Choroid plexus epithelial cell (primary cell): ENCODE measurements around a stretch of chr10.

GRCh38 chr10:82358660-82359171 lies 483.7 kb downstream of the NRG3 start:
- RRBS = 76% methylated on average over 3 of the region's 17 CpGs

DNA sequence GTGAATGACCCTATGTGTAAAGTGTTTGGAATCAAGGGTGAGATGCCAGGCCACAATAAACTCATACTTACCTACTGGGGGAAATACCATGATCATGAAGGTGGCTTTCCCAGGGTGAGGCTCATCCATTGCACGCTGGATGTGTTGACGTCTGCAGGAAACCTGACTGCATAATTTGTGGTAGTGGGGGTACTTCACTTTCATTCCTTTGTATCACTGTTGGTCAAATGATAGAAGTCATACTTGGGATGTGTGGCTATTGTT lies 136.1 kb upstream of the GHITM start:
- RRBS = no CpG with 5 or more reads among the region's 2 CpGs

GRCh38 chr10:84158888-84159424 lies 14.6 kb upstream of the GPR15LG start:
- RRBS = 100% methylated on average over 1 of the region's 8 CpGs

- RRBS = no CpG with 5 or more reads among the region's 21 CpGs
Measured at GRCh38 chr10:84327920-84328449, 404 bp upstream of the CCSER2 start.

DNA sequence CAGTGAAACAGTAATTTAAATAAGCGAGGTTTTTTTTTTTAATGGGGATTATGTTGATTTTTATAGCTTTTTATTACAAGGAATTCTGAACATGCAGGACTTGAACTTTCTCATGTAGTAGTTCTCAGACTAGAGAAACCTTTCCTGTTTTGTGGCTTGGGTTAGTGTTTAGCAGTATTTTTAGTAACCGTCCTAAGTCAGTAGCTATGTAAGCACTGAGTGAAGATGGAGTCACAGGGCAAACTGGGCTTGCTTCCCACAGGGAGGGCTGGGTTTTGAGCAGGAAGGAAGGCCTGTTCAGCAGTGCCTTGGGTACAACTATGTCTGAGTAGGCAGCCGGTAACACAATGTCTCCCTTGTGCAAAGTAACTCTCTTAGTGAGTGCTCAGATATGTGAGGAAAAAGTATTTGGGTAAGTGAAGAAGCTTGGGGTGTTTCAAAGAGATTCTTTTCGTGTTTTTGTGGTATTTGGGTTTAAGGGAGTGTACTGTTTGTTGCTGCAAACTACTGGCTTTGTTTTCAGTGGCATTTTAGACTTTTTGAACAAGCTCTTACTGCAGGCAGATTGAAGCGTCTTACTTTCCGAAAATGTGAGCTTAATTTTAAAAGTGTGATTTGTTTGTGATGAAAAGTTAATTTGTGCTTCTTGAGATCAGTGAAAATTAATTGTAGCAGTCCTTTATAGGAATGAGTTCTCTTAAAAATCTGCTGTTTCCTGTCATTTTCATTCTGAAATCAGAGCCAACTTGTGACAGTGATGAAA lies 96.4 kb downstream of the CCSER2 start:
- RRBS = no CpG with 5 or more reads among the region's 6 CpGs

DNA sequence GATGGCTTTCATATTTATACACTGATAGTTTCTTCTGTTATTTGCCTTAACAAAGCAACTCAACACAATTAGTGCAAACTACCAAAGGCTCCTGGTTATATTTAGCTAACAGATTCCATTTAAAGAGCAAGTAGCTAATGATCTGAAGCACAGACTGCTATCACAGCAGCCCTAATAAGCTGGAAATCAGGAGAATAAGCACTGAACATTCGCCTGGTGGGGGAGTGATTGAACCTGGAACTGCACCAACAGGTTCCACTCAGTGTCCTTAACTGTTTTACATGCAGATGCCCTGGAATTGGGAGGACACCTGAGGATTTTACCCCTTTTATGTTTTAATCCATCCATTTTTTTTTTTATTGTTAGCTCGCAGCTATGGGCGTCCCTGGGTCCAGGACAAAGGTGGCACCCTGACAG lies 509.1 kb downstream of the CCSER2 start:
- RRBS = no CpG with 5 or more reads among the region's 3 CpGs

- RRBS = 80% methylated on average over 3 of the region's 11 CpGs
Measured at GRCh38 chr10:86678988-86679638, 10.8 kb downstream of the LDB3 start.

- RRBS = no CpG with 5 or more reads among the region's 8 CpGs
Measured at GRCh38 chr10:86744050-86744969, 12.1 kb upstream of the BMPR1A start.

- RRBS = 1% methylated on average over 41 of the region's 78 CpGs
Measured at GRCh38 chr10:86755367-86756383, 744 bp upstream of the BMPR1A start.

GRCh38 chr10:86942247-86943024 lies 15.0 kb downstream of the MMRN2 start:
- RRBS = 19% methylated on average over 17 of the region's 67 CpGs

DNA sequence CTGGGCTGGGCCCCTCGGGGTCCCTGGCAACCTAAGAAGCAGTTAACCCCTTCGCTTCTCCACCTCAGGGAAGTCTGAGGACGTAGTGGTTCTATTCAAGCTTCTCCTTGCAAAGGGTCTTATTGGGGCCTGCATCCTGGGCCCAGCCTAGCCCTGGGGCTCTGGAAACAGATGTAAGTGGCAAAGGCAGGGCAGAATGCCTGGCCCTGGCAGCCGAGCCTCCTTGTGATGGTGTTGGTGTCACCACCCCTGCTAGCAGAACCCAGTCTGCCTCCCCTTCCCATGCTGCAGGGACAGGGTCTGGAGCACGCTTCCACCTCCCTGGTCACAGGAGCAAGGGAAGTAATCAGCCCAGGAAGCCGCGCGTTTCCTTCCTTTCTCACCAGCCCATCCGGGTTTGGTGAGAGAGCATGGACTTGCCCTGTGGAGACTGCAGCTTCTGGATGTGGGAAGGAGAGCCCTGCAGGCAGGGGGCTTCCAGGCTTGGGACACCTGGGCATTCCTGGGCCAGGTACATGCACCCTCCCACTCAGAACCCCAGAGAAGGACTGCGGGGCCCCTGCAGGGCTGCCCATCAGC lies 2.0 kb downstream of the MMRN2 start:
- RRBS = no CpG with 5 or more reads among the region's 10 CpGs

DNA sequence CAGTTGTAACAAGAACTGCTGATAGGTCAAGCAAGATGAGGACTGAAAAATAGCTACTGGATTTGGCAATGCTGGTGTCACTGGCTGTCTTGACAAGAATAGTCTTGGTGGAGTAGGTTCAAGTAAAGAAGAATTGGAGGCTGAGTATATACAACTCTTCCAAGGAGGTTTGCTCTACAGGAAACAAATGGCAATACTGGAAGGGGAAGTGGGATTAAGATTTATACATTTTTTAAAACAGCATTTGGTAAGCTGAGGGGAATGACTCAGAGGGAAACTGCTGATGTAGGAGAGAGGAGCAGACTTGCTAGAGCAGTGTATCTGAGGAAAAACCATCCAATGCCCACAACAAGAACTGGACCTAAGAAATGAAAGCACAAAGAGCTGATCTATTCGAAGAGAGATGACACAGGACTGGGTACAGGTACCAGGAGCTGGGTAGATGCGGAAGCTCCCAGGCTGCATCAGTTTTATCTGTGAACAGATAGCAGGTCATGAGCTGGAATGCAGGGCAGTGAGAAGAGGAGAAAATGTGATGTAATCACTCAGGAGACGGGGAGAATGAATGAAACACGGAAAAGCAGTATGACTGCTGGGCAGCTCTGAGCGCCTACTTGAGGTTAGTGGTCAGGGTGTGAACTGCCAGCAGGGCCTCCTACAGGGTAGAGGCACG lies 34.5 kb downstream of the FAM25A start:
- RRBS = no CpG with 5 or more reads among the region's 6 CpGs

DNA sequence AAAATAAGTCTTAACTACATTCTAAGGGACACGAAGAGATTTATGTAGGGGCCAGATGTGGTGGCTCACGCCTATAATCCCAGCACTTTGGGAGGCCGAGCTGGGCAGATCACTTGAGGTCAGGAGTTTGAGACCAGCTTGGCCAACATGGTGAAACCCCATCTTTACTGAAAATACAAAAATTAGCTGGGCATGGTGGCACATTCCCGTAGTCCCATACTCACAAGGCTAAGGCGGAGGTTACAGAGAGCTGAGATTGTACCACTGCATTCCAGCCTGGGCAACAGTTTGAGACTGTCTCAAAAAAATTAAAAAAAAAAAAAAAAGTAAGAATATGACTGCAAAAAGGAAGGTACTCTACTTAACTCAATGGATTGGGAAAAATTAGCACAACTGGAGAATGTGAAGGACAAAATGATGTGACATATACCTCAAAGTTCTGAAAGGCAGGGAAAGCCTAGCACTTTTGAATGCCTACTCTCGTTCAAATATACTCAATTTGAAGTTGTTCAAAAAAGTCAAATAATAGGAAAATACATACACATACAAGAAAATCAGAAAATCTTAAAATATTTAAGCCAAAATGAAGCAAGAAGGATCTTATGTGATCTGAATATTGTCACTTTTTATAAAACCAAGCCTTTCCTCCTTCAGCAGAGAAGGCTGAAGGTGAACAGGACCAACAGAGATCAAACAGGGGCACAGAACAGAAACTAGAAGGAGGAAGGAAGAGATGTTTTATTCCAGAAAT lies 11.6 kb downstream of the GLUD1 start:
- RRBS = no CpG with 5 or more reads among the region's 6 CpGs

- RRBS = 2% methylated on average over 32 of the region's 78 CpGs
Measured at GRCh38 chr10:87093812-87094736, 569 bp downstream of the GLUD1 start.

GRCh38 chr10:87116090-87117026 lies 21.4 kb downstream of the SHLD2 start:
- RRBS = no CpG with 5 or more reads among the region's 5 CpGs

- RRBS = no CpG with 5 or more reads among the region's 3 CpGs
Measured at GRCh38 chr10:87585598-87586201, 74.0 kb upstream of the PAPSS2 start.

- RRBS = no CpG with 5 or more reads among the region's 2 CpGs
Measured at GRCh38 chr10:87642273-87642619, 17.4 kb upstream of the PAPSS2 start.

DNA sequence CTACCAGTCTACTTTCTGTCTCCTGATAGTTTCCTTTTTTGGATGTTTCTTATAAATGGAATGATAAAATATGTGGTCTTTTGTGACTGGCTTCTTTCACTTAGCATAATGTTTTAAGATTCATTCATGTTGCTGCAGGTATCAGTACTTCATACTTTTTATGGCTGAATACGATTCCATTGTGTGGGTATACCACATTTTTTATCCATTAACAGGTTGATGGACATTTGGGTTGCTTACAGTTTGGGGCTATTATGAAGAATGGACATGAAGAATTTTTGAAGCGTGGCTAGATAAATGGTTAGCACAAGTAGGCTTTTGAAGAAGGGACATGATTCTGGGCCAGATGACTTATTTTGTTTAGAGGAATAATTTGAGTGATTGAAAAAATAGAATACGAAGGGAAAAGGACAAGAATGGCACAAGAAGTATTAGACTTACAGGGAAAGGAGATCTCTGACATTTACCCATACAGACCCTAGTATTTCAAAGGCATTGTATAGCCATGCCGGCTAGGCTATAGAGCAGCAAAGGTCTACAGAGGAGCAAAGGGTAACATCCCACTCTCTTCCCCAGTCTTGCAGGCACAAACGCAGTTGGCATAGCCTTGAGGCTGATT lies 22.2 kb downstream of the PAPSS2 start:
- RRBS = no CpG with 5 or more reads among the region's 5 CpGs

- RRBS = no CpG with 5 or more reads among the region's 2 CpGs
Measured at GRCh38 chr10:87693995-87694515, 34.4 kb downstream of the PAPSS2 start.